Right ventricle myocardium (tissue), 1 donor: ENCODE results near the gene UNCX.

DNA sequence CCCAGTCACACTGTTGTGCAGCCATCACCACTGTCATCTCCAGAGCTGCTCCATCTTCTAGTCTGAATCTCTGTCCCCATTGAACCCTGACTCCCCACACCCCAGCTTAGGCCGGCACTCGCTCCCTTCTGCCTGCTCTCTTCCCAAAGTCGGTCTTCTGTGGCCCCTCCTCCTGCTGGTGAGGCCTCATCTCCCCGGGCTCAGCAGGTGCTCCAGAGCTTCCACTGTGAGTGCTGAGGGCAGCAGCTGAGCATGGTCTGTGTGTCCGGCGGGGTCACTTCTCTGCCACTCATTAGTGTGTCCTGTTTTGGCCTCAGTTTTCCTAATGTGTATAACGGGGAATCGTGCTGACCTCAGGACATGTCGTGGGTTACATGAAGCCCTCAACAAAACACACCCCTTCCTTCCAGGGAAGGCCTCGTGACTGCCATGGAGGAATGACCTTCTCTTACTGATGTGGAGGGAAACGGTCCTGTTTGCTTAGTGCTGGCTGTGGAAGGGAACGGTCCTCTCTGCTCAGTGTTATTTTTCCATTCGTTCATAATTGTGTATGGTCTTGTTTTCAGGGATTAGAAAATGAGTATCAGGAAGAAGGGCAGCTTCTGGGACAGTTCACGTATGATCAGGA, 4.3 kb upstream of the GET4 start:
- PRO-cap, 2 experiments: no peak in any of the 2 experiments

DNA sequence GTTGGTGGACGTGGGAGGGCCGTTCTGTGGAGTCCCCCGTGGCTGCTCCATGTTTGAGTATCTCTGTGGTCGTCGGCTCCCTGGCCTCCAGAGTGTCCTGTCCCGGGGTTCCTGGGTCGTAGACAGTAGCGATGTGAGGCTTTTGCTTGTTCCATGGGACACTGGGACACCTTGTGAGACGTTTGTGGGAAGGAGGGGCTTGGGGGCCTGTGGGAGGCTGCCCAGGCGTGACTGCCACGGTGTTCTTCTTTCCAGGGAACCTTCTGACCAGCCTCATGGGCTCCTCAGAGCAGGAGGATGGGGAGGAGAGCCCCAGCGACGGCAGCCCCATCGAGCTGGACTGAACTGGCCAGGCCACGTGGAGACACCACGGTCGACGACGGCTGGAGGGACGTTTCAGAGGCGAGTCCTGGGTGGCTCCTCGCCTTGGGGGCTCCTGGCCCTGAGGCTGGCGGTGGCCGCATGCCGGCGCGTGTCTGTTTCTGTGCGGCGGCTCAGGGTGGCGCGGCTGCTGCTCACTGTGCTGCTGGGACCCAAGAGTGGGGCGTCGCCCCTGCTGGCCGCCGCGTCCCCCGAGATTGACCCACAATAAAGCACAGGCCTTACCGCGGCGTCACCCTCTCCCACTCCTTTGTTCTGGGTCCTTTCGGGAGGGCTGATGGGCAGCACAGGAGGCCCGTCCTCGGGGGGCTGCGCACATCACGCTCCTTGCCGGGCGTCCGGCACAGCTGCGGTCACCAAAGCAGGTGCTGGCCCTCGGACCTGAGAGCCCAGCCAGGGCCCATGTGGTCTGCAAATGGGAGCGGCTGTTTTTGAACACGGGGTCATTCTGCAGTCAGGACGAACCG, 18.9 kb downstream of the GET4 start:
- PRO-cap, 2 experiments: no peak in any of the 2 experiments

- PRO-cap, 2 experiments: peak in 1 of 2 experiments; most common plus-strand start chr7:909027 (in 1); most common minus-strand start chr7:908971 (in 1)
These were observed 32.4 kb downstream of the GET4 start for GRCh38 chr7:908491-909346.

GRCh38 chr7:920390-921320, 33.8 kb downstream of the ADAP1 start:
- PRO-cap, 2 experiments: no peak in any of the 2 experiments

- PRO-cap, 2 experiments: no peak in any of the 2 experiments
These were observed 31.9 kb downstream of the ADAP1 start for GRCh38 chr7:922483-923095.

GRCh38 chr7:924672-925152, 29.8 kb downstream of the ADAP1 start:
- PRO-cap, 2 experiments: peak in 2 of 2 experiments; most common plus-strand start chr7:924886 (in 2)

DNA sequence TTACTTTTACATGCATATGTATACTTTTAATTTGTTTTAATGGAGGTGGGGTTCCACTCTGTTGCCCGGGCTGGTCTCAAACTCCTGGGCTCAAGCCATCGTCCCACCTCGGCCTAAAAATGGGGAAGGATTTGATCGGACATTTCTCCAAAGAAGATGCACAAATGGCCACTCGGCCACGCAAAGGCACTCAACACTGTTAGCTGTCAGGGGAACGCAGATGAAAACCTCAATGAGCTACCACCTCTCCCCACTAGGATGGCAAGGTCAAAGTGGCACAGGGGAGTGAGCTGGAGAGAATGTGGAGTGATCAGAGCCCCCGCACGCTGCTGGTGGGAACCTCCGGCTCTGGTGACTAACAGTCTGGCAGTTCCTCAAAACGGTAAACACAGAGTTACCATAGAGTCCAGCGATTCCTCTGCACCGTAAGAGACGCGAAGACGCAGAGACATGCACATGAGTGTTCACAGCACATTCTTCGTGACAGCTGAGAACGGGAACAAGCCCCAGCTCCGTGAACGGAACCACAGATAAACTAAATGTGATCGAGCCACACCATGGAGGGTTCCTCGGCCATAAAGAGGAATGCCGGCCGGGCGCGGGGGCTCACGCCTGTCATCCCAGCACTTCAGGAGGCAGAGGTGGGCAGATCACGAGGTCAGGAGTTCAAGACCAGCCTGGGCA, 25.9 kb downstream of the ADAP1 start:
- PRO-cap, 2 experiments: no peak in any of the 2 experiments

DNA sequence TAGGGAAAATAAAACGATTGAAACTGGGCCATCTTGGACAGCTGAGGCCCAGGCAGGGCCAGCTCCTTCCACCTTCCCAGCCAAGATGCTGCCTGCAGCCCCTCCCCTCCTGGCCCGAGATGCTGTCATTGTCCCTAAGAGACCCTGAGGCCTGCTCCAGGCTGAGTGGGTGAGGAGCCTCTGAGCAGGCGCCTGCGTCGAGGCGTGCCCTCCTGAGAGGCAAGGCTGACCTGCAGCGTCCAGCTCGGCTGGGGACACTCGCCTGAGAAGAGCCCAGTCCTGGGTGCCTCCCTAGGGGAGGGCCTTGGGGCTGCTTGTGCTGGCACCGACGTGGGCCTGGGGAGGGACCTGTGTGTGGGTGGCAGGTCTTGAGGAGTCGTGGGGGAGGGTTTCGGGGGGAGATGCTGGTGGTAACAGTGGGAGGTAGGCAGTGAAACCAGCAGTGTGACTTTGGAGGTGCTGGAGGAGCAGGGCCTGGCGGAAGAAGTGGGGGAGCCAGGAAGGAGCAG, 7.8 kb downstream of the GPR146 start:
- PRO-cap, 2 experiments: no peak in any of the 2 experiments

DNA sequence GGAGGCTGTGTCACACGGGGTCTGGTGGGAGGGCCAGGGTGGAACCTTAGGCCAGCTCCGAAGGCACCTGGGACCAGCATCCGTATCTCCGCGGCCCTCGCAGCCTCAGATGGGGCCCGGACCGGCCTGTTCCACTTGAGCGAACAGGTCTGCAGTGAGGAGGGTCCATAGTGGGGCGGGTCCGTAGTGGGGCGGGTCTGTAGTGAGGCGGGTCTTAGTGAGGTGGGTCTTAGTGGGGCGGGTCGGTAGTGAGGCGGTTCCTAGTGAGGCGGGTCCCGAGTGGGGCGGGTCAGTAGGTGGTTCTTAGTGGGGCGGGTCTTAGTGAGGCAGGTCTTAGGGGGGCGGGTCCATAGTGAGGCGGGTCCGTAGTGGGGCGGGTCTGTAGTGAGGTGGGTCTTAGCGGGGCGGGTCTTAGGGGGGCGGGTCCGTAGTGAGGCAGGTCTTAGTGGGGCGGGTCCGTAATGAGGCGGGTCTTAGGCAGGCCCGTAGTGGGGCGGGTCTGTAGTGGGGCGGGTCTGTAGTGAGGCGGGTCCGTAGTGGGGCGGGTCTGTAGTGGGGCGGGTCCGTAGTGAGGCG, 15.1 kb downstream of the GPR146 start:
- PRO-cap, 2 experiments: no peak in any of the 2 experiments

DNA sequence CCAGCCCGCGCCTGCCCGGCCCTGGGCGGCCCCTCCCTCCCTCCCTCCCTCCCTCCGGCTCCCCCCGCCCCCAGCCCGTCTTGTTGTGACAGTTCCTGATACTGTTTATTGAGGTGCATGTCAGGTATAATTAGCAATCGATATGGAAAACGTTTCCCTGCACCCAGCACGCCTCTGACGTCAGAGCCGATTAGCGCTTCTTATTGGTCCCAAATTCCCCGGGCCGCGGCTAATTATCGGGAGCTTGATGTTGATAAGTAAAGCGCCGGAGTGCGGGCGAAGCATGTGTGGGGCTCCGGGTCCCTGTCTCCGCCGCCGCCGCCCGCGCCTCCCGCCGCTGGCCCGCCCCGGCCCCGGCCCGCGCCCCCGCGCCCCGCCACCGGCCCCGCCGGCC, at the start of gene UNCX:
Gene UNCX, plus strand, starts transcription at position 260 of the 394 bp plus-strand sequence.
- PRO-cap, 2 experiments: no peak in any of the 2 experiments

- PRO-cap, 2 experiments: no peak in any of the 2 experiments
These were observed 12.7 kb downstream of the MICALL2 start for GRCh38 chr7:1446503-1447007.

GRCh38 chr7:1467101-1467997, 8.1 kb upstream of the MICALL2 start:
- PRO-cap, 2 experiments: no peak in any of the 2 experiments

DNA sequence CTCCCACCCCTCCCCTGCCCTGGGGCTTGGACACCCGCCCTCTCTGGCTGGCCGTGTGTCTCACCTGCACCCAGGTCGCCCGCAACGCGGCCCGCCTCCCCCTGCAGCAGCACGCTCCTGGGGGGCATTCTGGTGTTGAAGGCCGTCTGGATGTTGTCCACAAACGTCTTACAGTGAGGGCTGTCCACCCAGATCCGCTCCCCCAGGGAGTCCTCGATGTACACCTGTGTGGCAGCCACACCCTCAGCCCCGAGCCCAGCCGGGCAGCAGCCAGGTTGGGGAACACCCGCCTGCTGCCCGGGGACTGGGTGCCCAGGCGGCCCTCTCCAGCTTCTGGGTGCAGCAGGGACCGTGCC, 4.8 kb downstream of the INTS1 start:
- PRO-cap, 2 experiments: no peak in any of the 2 experiments

GRCh38 chr7:1558724-1559393, 2.9 kb upstream of the TMEM184A start:
- PRO-cap, 2 experiments: no peak in any of the 2 experiments

GRCh38 chr7:1670402-1670826, 337 bp downstream of the ELFN1 start:
- PRO-cap, 2 experiments: no peak in any of the 2 experiments

- PRO-cap, 2 experiments: no peak in any of the 2 experiments
These were observed 77.9 kb downstream of the ELFN1 start for GRCh38 chr7:1747867-1748411.

GRCh38 chr7:1872482-1873228, 202.6 kb downstream of the ELFN1 start:
- PRO-cap, 2 experiments: no peak in any of the 2 experiments

DNA sequence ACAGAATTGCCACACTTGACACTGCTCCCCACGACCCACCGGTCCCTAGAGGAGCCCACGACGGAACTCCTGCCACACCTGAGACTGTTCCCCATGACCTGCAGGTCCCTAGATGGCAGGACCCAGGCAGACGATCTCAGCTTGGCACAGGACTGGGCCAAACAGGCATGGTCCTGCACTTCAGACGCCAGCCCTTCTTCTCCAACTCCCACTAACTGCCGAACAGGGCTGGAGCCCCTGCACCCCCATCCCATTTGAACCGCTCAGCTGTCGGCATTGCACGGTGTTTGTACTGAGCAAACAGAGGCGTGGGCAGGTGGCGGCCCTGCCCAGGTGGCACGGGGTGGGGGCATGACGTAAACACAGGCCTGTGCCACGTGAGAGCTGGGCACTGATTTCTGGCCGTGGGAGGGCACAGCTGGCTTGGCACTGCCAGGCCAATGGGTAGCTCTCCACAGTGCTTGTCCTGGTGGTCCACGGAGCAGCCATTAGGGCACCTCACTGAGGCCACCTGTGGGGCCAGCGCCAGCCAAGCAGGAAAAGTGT, 258.4 kb downstream of the ELFN1 start:
- PRO-cap, 2 experiments: no peak in any of the 2 experiments

- PRO-cap, 2 experiments: no peak in any of the 2 experiments
These were observed 268.3 kb downstream of the ELFN1 start for GRCh38 chr7:1938317-1938920.

DNA sequence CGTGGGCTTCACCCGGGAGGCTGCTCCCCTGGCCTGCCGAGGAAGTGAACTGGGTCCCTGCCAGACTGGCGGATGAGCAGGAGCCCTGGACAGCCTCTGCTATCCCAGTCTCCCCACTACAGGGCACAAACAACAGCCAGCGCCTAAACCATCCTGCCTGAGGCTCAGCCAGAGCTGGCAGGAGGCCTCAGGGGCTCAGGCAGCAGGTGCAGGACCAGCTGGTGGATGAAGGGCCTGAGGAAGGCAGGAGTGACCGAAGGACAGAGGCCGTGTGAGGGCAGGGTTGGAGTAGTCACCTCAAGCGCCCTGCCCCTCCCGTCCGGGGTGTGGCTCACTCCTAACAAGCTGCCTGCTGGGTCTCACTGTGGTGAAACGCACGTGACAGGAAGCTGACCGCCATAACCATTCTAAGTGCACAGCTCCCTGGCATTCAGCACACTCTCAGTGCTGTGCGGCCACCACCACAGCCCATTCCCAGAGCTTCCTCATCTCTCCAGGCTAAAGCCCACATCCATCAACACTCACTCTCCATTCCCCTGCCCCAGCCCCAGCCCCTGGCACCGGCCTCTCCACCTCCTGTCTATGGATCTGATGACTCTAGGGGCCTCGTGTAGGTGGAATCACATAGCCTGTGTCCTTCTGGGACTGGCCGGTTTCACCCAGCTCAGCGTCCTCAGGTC, 281.1 kb downstream of the ELFN1 start:
- PRO-cap, 2 experiments: no peak in any of the 2 experiments